Thoracic aorta (tissue), 1 donor: ENCODE measurements around a stretch of chr9.

DNA sequence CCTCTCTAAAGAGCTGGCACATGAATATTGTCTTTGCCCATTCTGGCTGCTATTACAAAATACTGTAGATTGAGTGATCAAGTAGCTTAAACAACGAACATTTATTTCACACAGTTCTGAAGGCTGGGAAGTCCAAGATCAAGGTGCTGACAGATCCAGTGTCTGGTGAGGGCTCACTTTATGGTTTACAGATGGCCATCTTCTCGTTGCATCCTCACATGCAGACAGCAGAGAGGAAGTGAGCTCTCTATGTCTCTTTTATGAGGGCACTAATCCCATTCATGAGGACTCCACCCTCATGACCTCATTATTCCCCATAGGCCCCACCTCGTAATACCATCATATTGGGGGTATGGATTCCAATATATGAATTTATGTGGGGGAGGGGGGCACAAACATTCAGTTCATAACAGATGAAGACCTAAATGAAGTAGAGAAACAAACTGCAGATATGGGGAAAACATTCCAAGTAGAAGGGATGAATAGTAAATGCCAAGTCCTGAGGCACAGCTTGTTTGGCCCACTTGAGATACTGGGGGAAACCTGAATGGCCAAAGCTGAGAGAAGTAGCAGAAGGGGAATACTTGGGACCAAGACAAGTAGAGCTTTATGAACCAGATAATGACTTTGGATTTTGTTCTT is 23.2 kb downstream of the PIP5K1B start:
- RAMPAGE, long total RNA, result no peak

DNA sequence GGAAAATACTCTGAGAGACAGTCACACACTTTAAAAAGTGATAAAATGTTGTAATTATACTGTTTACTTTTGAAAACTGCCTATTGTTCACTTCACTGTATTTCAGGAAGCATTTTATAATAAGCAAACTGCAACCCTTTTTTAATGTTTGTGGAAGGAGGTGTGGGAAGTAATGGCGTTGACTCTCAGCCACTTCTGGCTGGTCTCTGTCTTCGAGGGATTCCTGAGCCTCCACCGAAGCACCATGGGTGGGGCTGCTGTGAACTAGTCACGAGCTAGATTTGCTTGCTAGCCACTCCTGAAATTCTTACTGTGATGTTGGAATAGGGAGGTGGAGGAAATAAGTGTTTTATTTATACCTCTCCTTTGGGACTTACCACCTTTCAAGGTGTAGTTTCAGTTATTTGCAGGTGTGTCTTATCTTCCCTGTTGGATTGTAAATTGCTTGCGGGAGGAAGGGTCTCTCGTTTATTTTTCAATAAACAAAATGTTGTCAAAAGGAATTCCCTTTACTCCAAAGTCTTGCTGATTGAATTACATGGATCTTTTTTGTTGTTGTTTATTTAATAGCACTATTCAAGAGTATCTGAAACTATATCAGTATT is 26.9 kb downstream of the PIP5K1B start:
- RAMPAGE, long total RNA, result no peak

GRCh38 chr9:68749317-68750099 is 30.4 kb upstream of the PABIR1 start:
- RAMPAGE, long total RNA, result no peak

- RAMPAGE, long total RNA, result no peak
These were observed 79.2 kb downstream of the PRKACG start for GRCh38 chr9:68934695-68935046.

- RAMPAGE, long total RNA, result no peak
These were observed 71.8 kb downstream of the PRKACG start for GRCh38 chr9:68942113-68942446.

DNA sequence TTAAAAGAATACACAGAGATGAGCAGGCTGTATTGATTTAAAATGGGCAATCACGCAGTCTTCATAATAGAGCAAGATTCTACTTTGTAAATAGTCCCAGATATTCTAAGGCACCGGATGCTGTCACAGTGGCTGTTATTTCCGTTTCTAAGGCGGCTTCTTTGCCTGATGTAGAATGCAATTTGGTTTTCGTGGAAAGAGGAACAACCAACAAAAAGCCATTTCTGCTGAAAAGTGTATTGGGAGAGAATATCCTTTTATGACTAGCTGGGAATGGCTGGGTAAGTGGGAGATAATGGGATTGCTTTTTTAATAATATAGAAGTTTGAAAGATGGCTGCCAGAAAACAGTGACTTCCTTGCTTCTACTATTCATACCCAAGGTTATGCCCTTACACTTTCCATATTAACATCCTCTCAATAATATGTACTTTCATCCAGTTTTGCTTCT is 17.4 kb downstream of the PRKACG start:
- RAMPAGE, long total RNA, result no peak

DNA sequence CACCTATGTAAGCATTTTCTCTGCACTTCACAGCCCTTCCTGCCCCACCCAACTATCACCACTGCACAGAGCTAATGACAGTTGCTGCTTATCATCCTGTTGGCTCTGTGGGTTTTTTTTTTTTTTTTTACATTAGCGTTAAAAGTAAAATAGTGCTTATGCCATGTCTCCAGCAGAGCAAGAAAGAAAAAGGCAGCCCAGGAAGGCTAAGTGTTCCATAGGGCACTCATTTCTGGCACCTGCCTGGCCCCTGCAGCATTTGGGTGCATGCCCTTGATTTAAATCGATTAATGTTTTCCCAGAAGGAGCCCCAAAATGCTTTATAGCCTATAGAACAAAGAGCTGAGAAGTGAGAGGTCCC is 6.0 kb upstream of the PRKACG start:
- RAMPAGE, long total RNA, result no peak

DNA sequence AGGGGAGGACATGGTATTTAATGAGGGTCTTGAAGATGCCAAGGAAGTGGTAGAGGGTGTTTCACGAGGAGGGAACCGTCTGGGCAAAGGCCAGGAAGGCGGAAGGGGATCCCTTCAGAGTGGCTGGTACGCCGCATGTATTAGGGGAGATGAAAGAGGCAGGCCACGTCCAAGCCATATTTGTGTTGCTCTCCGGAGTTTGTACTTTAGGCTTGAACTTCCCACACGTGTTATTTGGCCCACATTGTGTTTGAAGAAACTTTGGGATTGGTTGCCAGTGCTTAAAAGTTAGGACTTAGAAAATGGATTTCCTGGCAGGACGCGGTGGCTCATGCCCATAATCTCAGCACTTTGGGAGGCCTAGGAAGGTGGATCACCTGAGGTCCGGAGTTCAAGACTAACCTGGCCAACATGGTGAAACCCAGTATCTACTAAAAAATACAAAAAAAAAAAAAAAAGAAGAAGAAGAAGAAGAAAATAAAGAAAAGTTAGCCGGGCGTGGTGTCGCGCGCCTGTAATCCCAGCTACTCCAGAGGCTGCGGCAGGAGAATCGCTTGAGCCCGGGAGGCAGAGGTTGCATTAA is 1.4 kb downstream of the FXN start:
- RAMPAGE, long total RNA, result no peak

DNA sequence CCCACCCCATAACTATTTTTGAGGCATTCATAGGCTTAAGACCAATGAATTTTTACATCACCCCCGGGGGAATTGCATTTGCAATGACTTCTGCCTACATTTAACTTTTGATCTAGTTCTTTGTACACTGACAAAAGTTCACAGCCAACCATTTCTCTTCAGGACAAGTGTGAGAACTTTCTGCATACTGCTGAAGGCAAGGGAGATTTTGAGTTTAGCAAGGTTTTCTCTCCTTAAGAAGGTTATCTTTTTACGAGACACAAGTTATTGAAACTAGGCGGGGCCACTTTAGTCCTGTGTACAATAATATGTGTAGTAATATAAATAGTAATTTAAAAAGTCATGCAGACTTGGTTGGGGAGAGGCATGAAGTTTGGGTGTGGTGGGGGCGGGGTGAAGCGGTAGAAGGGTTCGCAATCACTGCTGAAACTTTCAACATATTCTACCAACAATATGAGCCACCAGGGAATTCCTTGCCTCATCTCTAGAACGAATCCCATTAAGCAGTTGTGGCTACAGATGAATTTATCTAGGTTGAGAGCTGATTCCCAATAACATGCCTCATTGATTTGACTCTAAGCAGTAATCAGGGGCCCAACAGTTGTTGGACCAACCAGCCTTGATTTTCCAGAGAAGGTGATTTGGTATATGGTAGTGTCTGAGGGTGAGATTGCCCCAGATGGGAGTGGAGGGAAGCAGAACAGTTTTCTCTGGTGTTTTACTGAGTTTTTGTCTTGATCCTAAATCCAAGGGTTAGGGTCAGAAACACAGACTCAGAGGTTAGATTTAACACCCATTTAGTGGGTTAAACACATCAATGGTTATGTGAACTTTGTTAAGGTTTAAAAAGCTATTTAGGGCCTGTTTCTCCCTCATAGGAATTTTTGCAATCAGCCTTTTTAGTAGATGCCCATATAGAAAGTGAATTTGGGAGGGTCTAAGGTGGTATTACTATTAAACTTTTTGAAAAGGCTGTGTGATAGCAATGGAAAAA is 2.8 kb downstream of the TJP2 start:
- RAMPAGE, long total RNA, result no peak

GRCh38 chr9:69198484-69198832 is 24.4 kb downstream of the TJP2 start:
- RAMPAGE, long total RNA, result no peak

- RAMPAGE, long total RNA, result no peak
These were observed 51.6 kb downstream of the ENTREP1 start for GRCh38 chr9:69376617-69376958.

DNA sequence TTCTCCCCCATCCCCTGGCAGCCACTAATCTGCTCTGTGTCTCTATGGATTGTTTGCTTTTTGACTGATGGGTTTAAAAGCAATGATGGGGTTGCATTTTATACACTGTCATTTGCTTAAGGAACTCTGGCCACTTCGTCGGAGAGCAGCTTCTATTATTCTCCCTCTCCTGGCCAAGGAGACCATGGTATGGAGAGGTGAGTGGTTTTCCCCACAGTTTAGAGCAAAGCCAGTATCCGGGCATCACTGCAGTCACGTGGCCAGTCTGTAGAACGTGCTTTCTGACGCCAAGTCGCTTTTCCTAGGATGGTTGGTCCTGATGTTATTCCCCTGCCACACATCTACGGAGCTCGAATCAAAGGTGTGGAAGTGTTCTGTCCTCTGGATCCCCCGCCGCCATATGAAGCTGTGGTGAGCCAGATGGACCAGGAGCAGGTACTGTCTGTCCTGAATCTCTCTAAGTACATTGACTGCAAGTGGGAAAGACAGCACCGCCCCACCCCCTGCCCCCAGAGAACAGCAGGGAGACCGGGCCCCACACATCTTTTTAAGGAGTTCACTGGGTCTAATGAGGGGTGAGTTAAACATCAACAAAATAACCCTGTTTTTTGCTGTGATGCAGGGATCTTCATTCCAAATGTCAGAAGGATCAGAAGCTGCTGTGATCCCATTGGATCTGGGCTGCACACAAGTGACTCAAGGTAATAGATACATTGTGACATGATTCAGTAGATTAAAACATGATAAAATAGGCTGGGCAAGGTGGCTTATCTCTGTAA is 58.5 kb downstream of the ENTREP1 start:
- RAMPAGE, long total RNA, result no peak

DNA sequence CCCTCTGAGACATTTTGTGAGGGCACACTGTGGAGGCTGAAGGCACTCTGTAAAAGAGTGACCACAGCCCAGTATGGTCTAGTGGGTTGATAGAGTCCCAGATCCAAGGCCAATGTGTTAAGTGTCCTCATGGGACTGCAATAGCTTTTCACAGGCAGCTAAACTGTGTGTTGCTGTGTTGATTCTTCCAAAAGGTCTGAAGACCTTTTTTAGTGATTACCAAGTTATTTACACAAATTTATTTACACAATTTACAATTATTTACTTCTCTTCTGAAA is 90.4 kb downstream of the APBA1 start:
- RAMPAGE, long total RNA, result no peak

DNA sequence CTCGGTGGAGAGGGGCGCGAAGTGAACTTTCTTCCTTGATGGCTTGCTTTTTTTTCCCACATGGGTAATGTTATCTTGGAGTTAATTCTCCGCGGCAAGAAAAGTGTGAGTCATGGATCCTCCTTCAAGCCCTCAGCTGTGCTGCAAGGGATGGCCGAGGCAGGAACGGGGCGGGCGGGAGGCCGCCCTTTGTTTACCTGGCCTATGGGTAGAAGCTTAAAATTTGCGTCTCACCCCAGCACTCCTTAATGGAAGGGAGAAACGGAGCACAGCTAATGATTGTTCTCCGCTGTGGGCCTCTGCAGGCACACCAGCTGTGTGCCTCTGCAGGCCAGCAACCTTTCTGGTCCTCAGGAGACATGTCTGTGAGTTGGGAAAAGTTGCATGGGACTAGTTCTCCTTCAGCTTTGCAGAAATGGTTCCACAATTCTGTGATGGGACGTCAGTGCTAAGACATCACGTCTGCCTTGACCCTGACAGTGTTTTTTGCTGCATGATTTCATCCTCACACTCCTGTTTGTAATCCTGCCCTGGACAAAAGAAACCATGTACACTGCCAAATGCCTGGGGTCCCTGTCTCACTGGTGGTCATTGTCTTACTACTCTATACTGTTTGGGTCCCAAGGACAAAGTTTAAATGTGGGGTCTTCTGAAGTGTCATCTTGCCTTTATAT is 1.2 kb downstream of the MAMDC2 start:
- RAMPAGE, long total RNA, result no peak

DNA sequence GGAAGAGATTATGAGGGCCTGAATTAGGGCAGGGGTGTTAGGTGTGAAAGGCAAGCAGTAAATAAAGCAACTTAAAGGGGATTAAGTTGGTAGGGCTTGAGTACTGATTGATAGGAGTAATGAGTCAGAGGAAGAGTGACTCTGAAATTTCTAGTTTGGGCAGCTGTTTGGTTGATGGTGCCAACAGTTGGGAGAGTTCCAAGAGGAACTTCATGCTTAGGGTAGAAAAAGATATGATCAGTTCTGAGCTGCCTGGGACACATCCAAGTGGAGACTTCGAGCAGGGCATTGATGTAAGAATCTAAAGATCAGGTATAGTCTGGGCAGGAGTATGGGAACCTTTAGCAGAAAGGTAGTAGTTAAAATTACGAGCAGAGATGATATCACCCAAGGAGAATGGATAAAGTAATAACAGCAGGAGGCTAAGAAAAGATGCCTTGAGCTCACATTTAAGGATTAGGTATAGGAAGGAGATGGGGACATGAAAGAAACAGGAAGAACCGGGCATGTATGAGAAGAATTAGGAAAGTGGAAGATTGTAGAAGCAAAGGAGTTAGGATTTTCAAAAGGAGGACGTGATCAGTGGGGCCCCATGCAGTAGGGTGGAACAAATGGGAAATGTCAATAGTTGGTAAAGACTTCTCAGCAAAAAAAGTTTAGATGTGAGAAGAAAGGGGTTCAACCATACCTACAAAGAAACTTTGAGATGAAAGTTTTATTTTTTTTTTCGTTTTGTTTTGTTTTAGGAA is 10.4 kb downstream of the MAMDC2 start:
- RAMPAGE, long total RNA, result no peak

DNA sequence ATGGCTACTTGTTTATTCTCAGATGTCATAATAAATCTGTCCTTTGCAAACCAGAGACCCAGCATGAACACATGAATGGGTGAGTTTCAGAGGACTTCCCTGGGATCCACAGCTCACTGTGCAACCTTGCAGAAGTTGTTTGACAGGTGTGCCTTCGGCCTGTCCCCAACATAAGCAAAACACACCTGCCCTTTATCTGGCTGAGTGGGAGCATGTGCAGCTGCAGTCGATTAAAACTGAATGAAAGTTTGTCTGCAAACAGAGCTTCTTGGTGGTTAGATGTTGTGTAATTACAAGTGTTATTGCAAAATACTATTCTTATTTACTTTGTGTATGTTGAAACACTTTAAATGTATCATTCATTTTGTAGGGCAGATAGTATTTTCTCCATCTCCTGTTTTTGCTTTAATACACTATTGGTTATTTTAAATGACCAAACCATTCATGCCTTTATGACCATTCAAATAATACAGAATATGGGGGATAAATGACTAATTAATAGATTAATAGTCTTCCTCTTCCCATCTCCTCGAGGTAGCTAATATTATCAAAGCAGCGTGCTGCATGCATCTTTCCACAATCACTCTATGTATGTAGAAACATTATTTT is 36.1 kb downstream of the MAMDC2 start:
- RAMPAGE, long total RNA, result no peak

GRCh38 chr9:70100046-70100916 is 56.6 kb downstream of the MAMDC2 start:
- RAMPAGE, long total RNA, result no peak

GRCh38 chr9:70211243-70212323 is 47.2 kb upstream of the SMC5 start:
- RAMPAGE, long total RNA, result no peak

GRCh38 chr9:70411482-70411648 is 3.1 kb downstream of the KLF9 start:
- RAMPAGE, long total RNA, result no peak

- RAMPAGE, long total RNA, result no peak
These were observed 8.0 kb upstream of the KLF9 start for GRCh38 chr9:70422307-70422957.